ENCODE data around the genes ATP6V1B1, ANKRD53 and PAIP2B.

- PRO-cap, result no peak
These were observed 2.6 kb upstream of the FAM136A start for GRCh38 chr2:70304316-70305018.

DNA sequence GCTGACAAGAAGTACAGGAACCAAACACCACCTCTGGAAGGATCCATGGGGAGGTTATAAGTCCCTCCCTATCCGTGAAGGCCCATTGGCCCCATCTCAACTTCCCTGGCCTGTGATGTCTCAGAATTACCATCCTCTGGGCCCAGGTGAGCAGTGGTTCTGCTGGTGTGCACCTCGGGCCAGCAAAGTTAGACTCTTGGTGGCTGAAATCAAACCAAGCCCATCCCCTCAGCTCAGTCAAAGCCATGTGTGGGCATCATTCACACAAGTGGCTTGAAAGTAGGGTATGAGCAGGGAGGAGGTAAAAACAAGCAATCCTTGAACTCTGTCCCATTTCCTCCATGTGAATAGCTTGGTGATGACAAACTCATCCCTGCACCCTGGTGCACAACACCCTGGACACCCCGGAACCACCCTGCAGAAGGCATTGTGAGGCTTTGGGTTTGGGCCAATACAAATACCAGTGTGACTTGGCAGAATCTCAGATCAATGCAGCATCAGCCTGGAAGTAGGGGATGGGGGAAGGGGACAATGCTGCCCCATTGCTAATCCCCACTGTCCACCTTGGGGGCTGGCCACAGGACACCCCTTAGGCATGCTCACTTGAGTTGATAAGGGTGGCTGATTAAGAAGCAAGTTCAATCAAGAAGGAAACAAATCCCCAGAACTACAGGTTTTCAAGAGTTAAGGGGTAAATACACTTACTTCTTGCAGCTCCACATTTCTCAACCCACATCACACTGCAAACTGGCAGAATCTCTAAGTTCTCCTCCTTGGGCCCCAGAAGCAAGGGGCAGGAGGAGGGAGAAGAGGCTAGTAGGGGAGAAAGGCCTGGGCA is 28.6 kb downstream of the TGFA start:
- PRO-cap, result no peak

- PRO-cap, result bidirectional peak, plus-strand start at chr2:70554204, minus-strand start at chr2:70553826
These were observed 524 bp upstream of the TGFA start for GRCh38 chr2:70554033-70554666.

GRCh38 chr2:70768570-70769044 is 607 bp upstream of the ADD2 start:
- PRO-cap, result no peak

DNA sequence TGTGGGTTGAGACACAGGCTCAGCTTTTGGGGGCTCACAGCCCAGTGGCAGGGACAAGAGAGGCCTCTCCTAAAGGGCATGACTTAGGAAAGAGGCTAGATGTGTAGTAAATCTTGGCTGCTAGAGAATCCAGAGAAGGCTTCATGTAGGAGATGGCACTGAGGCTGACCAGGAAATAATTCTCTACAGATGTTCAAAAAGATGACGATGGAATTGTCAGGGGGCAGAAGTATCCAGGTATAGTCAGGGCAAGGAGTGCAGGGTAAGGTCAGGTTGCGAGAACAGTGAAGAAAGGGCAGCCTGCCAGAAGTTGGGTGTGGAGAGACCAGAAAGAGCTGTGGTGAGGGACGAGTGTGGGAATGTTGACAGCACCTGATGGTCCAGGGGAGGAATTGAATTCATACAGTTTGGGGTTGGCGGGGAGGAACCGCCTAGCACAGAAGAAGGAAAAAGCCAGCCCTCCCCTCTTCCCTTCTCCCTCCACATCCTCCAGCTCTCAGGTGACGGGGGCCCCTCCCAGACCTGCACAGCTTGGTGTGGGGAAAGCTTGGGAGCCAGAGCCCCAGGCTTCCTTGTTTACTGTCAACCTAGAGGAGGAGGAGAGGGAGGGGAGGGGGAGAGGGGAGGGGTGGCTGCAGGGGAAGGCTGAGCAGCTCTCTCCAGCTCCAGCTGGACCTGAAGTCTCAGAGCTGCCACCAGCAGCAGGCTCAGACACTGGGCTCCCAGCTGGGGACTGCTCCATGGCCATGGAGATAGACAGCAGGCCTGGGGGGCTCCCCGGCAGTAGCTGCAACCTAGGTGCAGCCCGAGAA is at the start of gene ATP6V1B1:
Gene ATP6V1B1, plus strand, starts transcription at position 686 of the 812 bp plus-strand sequence.
- PRO-cap, result no peak

DNA sequence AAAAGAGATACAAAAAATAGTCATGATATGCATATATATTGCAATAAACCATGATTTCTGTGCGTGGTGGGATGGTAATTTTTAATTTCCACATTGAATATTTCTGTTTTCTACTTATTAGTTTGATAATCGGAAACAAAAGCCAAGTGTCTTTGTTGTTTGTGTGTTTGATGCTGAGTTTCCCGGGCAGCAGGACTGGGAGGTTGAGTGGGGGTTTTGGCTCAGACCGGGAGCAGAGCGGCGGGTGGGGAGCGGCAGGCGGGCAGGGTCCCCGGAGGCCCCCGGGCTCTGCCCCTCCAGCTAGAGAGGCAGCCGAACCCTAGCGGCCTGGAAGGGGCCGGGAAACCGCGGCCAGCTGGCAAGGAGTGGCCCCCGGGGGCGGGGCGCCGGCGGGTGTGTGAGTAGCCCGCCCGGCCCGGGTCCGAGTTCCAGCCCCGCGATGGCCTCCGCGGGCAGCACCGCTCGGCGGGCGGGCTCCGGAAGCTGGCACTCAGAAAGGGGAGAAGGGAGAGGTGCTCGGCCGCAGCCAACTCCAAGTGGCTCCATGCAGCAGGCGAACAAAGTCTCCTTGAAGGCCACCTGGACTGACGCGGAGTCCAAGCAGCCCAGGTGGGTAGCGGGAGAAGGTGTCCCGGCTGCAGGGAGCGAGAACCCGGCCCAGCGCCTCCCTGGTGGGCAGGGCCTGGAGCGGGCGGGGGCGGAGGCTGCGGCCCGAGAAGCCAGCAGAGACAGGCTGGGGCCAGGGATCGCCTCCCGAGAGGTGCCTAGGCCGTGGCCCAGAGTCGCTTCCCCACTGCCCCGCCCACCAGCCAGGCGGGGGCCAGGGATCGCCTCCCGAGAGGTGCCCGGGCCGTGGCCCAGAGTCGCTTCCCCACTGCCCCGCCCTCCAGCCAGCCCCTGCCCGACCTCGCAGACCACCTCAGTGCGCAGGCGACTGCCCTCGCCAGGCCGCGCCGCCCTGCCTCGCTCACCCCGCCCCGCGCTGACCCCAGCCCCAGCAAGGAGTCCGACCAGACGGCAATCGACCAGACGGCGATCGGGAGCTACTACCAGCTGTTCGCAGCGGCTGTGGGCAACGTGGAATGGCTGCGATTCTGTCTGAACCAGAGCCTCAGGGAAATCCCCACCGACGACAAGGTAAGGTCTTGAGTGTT is at the start of gene ANKRD53:
Gene ANKRD53, plus strand, starts transcription at position 424 of the 1,154 bp plus-strand sequence.
- PRO-cap, result no peak

GRCh38 chr2:71139456-71140023 is 9.1 kb downstream of the MPHOSPH10 start:
- PRO-cap, result no peak

DNA sequence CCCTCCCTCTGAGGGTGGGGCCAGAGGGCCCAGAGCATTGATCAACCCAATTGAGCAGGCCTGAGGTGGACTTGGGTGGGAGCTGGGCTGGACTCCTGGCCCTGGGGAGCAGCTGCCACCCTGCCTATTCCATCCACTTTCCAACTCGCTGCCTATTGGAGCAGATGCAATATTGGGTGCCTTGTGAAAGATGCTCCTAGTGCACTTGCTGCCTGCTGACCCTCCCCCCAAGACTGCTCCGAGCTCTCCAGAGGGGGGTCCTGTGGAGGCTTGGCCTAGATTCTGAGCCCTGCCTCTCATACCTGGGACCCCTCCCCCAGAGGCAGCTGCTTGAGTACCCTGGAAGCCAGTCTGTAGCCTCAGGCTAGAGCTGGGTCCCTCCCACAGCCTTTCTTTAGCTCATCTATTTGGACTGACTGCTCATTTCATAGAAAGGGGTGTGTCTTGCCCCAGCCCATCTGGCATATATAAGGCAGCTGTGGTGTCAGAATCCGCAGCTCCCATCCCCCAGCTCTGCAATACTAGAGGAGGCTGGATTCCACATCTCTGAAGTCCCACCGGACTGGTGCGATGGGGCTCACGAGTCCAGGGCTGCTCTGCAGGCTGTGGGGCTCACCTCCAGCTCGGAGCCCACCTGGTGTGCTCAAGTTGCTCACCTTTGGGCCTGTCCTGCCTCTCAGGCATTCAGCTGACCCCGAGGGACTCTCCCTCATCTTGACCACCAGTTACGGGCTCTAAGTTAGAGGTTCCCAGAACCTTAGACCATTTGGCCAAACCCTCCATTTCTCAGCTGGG is 26.1 kb downstream of the MPHOSPH10 start:
- PRO-cap, result no peak

- PRO-cap, result no peak
These were observed 26.8 kb downstream of the MPHOSPH10 start for GRCh38 chr2:71157131-71157720.

- PRO-cap, result unidirectional peak, minus-strand start at chr2:71227103; unidirectional peak, plus-strand start at chr2:71227485
These were observed at the start of gene PAIP2B for GRCh38 chr2:71226765-71227824. TSS of gene PAIP2B (minus strand) at chr2:71227103.

DNA sequence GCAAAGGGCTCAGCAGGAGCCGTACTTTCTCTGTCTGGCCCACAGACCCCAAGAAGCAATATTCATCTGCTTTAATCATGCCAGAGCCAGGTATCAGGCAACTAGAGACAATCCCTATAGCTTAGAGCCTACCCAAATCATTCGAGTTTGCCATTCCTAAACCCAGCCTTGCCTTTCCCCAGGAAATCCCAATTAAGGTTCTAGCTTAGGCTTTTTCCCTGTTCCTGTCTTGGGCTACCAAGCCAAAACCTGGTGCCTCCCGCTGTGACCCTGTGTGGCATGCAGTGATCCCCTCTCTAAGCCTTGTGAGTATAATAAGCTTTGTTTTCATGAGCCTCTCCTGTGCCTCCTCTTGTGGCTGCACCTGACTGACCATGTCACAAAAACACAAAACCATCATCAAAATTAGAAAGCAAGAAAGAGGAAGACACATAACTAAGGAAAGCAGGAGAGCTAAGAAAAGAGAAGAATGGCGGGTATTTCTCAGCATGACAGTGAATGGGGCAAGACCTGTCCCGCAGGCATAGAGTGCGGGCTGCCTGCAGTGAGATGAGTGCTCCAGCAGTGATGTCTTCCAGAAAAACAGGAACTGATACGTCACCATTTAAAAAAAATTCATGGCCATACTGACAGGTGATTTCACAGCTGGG is 9.1 kb upstream of the PAIP2B start:
- PRO-cap, result no peak

- PRO-cap, result no peak
These were observed 15.6 kb downstream of the ZNF638 start for GRCh38 chr2:71346934-71347821.

GRCh38 chr2:71390355-71391107 is 58.9 kb downstream of the ZNF638 start:
- PRO-cap, result no peak

GRCh38 chr2:71401701-71402178 is 64.8 kb upstream of the DYSF start:
- PRO-cap, result no peak

- PRO-cap, result no peak
These were observed 38.1 kb upstream of the DYSF start for GRCh38 chr2:71428420-71428743.

GRCh38 chr2:71605178-71605596 is 138.7 kb downstream of the DYSF start:
- PRO-cap, result no peak

DNA sequence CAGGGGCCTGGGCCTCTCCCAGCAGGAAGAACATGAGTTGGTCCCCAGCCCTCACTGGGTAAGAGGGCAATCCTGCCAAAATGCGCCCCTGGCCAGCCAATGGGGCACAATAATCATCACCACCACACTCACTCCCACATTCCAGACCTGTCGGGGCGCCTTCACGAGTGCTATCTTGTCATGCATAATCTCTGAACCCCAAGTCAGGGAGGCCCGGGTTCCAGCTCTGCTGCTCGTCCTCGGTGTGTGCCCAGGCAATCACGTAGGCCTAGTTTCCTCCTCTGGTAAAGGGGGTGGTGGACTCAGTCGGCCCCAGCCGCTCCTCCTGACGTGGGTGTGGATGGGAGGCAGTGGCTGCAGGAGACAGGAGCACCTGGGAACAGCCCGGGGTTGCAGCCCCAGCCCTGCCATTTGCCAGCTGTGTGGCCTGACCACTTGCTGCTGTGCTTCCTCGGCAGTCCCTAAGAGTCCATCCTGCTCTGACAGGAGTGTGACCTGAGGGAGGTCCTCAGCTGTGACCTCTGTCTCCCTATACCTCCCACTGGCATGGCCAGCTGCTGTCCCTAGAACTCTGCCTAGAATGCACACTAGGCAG is 115.0 kb downstream of the CYP26B1 start:
- PRO-cap, result no peak

- PRO-cap, result no peak
These were observed 1.2 kb upstream of the CYP26B1 start for GRCh38 chr2:72148689-72149486.

- PRO-cap, result no peak
These were observed 310.2 kb downstream of the EXOC6B start for GRCh38 chr2:72515524-72516224.

GRCh38 chr2:72887483-72888184 is 426 bp downstream of the SPR start:
- PRO-cap, result unidirectional peak, minus-strand start at chr2:72887944; unidirectional peak, minus-strand start at chr2:72887997